SK-N-DZ (cell line): ENCODE measurements around a stretch of chr22.

DNA sequence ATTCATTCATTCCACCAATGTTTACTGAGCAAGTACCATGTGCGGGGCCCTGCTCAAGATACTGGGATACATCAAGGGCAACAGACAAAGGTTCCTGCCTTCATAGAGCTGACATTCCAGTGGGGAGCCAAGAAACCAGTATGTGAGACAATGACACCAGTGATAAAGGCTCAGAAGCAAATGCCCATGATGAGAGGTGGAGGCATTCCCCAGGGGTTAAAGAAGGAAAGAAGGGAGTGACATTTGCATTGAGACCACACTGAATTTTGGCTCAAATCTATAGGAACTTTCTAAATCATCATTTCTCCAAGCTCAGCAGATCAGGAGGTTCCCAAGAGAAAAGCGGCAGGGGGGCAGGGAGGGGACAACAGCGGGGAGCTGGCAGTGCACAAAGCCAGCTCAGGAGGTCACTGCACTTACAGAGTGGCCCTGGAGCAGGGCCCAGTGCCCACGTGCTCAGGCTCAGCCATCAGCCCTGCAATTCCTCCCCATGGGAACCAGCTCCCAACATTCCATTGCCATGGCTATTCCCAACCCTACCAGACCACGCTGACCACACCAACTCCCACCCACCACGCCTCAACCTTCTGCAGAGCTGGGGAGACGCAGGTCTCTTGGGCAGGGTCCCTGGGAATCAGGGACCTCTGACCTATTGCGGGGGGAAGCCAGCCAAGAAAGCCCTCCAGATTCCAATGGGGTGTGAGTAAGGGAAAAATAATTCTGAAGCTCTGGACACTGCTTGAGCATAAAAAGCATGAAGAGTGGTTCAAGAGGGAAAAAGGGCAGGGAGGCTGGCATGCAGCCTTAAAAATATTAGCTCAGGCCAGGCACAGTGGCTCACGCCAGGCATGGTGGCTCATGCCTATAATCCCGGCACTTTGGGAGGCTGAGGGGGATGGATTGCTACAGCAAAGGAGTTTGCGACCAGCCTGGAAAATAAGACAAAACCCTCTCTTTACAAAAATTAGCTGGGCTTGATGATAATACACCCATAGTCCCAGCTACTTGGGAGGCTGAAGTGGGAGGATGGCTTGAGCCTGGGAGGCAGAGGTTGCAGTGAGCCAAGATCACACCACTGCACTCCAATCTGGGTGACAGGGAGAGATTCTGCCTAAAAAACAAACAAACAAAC lies 38.3 kb upstream of the TFIP11 start:
RAMPAGE:
- cytosol, long total RNA: no peak
- nucleus, long total RNA: no peak

GRCh38 chr22:26555456-26555813 lies 34.5 kb downstream of the TPST2 start:
RAMPAGE:
- cytosol, long total RNA: no peak
- nucleus, long total RNA: no peak

DNA sequence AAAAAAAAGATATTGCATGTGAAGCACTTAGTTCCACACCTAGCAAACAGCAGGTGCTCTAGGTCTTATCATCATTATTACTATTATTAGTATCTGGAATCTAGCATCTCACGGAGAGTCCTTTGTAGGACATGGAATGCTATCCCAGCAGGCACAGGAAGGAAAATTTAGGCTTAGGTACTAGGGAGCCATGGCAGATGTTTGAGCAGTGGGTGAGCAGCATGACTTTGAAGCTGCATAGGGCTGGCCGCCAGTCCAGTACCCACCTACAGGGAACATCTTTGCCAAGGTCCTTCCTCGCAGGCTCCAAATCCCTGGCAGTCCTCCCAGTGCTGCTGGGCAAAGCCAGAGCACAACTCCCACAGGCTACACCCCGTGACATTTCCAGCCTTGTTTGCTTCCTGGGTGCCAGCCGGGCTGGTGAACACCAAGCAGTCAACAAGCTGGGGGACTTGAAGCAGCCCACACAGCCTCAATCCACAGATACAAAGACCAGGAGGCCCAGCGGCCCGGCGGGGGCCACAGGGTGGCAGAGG lies 28.2 kb downstream of the TPST2 start:
RAMPAGE:
- cytosol, long total RNA: no peak
- nucleus, long total RNA: no peak

RAMPAGE:
- cytosol, long total RNA: no peak
- nucleus, long total RNA: no peak
These were observed 4.9 kb downstream of the TPST2 start for GRCh38 chr22:26584988-26585493.

RAMPAGE:
- cytosol, long total RNA: no peak
- nucleus, long total RNA: no peak
These were observed 51.0 kb downstream of the CRYBA4 start for GRCh38 chr22:26672425-26673553.

DNA sequence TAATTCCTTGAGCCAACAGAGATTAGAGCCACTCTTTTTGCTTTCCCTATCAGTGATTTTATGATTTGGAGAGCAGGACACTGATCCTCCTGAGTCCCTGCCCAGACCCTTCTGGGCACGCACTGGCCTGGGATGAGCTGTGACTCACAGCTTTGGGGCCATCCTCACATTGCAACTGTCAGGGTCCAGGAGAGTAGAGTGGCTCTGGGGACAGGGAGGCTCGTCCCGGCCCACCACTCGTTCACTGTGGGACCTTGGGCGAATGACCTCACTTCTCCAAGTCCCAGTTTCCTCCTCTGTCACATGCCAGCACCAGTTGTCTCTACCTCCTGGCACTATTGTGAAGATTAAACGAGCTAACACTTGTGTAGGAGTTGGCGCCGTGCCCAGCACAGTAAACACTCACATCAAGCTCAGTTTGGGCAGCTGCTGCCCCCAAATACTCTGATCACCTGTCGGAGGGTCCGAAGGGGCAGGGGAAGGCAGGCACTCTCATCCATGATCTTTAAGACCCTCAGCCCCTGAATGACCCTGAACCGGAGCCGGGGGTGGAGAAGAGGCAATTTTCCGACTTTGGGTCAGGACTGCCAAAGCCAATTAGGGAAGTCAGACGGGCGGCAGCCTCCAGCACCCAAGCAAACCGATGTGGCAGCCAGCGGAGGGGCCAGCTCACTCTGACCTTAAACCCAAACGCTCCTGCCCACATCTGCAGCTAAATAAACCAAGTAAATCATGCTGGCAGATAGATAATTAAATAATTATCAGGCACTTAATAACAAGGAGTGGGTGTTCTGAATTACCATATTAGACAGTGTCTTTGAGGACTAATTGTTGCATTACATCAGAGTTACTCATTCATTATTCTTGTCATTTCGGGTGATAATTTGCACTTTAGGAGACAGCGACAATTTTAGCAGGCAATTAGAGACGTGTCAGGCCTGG lies 270.9 kb downstream of the CRYBA4 start:
RAMPAGE:
- cytosol, long total RNA: no peak
- nucleus, long total RNA: no peak

RAMPAGE:
- cytosol, long total RNA: no peak
- nucleus, long total RNA: no peak
These were observed 454.4 kb downstream of the CRYBA4 start for GRCh38 chr22:27076257-27076499.

GRCh38 chr22:27214102-27214688 lies 587.4 kb downstream of the MN1 start:
RAMPAGE:
- cytosol, long total RNA: no peak
- nucleus, long total RNA: no peak

GRCh38 chr22:27220098-27220499 lies 581.5 kb downstream of the MN1 start:
RAMPAGE:
- cytosol, long total RNA: no peak
- nucleus, long total RNA: no peak

DNA sequence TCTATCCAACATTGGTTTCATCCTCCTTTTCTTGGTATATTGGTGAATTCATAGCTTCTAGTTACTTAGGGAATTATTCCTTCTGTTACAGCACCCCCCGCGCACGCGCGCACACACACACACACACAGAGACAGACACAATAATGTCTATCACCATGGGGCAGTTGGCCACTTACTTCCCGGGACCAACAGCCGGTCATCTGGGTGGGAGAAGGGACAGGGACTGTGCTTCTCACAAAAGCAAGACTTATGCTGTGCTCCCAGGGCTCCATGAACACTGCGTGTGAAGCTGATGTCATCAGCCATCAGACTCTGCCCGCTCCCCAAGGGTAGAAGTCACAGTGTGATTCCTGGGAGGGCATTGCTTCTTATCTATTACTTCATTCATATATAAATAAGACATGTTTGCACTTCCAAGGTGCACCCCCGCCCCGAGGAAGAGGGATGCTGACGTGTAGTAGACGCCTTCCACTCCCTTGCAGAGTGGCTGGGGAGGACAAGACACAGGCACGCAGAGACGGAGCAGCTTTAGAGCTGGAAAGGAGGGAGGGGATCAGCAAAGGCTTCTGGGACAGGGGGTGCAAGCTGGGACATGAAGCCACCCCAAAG lies 558.7 kb downstream of the MN1 start:
RAMPAGE:
- cytosol, long total RNA: no peak
- nucleus, long total RNA: no peak

DNA sequence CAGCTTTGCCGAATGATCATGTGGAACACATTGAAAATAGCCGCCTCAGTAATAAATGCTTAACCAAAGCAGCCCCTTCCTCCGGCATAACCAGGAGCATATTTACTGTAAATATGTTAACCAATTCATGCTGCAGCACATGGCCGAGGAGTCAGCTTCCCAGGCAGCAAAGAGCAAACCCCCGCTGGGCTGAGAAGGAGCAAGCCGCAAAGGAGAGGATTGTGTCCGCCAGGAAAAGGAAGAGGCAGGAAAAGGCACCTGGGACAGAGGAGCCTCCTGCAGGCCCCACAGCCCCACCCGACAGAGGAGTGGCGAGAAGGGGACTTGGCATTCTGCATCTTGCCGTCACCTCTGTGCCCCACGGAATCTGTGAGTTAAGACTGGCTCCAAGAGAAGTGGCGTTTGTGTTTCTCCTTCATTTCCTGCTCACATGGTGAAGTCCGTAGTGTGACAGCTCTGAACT lies 489.9 kb downstream of the MN1 start:
RAMPAGE:
- cytosol, long total RNA: no peak
- nucleus, long total RNA: no peak

GRCh38 chr22:27531636-27532270 lies 269.8 kb downstream of the MN1 start:
RAMPAGE:
- cytosol, long total RNA: no peak
- nucleus, long total RNA: no peak

RAMPAGE:
- cytosol, long total RNA: no peak
- nucleus, long total RNA: no peak
These were observed 26.3 kb downstream of the MN1 start for GRCh38 chr22:27775231-27775689.

DNA sequence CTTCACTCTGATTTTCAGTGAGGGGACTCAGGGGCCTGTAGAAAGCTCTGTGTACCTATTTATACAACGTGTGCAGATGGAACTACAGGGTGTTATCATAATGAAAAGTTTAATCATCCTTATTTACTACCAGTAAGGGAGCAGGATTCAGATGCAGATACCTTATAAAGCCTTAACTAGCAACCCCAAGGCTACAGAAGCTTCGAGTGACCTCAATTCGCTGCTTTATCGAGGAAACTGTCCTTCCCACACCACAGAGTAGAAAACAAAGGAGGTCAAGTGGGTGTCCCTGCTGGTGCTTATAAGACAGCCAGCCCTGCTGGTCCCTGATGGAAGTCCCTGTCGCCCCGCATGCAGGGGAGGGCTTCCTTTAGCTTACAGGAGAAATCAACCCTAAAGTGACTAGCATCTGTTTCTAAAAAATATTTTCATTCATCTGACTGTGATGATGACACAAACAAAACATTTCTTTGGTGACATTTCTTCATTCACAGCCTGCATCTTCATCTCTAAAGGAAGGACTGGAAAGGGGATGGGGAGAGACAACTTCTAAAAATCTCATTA lies 7.3 kb downstream of the MN1 start:
RAMPAGE:
- cytosol, long total RNA: no peak
- nucleus, long total RNA: no peak

GRCh38 chr22:27809839-27810381 lies 8.4 kb upstream of the MN1 start:
RAMPAGE:
- cytosol, long total RNA: no peak
- nucleus, long total RNA: no peak

DNA sequence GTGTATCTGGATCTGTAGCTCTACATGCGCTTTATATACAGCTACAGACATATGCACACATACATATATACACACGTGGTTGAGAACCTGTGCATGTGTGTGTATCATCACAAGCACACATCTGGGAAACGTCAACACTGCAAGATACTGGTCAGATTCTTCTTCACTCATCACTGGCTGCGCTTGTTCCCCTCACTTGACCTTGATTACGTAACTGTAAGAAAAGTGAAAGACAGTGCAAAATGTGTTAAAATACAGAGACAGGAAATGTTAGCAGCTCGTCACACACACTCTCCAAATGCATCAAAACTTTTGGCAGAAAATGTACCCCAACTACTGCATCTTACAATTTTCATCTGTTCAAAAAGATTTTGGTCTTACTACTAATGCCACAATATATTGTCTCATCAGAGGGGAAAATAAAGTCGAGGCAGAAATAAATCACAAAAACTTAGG lies 51.9 kb upstream of the MN1 start:
RAMPAGE:
- cytosol, long total RNA: no peak
- nucleus, long total RNA: no peak

RAMPAGE:
- cytosol, long total RNA: no peak
- nucleus, long total RNA: no peak
These were observed 26.9 kb downstream of the PITPNB start for GRCh38 chr22:27892127-27892613.

DNA sequence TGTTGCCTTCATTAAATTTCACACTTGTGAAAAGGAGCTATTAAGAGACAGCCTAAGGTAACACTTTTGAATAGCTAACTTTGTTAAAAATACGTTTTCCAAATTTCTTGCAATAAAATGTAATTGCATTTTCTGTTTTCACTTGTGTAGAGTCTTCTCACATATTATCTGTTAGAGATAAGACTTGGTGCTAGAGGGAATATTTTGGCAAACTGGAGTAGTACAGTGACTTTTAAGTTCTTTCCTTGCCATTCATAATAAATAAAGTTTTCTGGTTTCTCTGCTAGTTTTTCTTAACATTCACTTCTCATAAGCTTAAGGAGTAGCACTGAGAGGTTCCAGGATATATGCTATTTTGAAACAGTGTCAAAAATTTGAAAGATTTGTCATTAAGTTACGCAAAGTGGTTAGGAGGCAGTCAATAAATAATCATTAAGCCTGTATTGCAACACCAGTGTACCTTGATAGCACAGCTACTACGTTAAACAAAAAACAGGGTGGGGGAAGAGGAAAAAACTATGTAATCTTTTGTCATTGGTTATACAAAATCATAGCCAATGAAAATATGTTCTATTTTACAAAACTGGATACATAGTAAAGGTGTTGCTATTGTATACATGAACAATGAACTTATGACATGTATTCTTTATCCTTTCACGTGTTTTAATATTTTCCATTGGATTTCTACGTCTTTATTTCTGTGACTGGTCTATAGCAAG lies 30.3 kb upstream of the PITPNB start:
RAMPAGE:
- cytosol, long total RNA: no peak
- nucleus, long total RNA: no peak

DNA sequence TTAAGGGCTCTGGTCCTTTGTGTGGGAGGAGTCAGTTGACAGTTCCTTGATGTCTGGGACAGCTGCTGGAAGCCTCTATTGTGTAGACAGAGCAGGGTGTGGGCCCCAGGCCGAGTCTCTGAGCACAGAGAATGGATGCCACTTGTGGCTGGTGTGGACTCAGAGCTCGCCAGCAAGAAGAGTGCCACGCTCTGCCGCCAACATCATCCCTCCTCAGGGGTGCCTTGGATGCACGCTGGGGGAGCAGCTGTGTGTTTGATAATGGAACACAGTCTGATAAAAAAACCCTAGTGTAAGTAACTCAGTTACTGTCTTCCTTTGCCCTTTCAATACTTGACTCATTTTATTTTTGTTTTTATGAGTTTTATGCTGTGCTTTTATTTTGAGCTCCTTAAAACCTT lies 43.7 kb upstream of the PITPNB start:
RAMPAGE:
- cytosol, long total RNA: no peak
- nucleus, long total RNA: no peak

GRCh38 chr22:28338336-28339261 lies 341.0 kb downstream of the TTC28 start:
RAMPAGE:
- cytosol, long total RNA: no peak
- nucleus, long total RNA: no peak